Mesangial cell (primary cell): ENCODE measurements around a stretch of chr20.

- RAMPAGE, long total RNA, result no peak
Observed at GRCh38 chr20:63869000-63869524, 4.0 kb downstream of the TPD52L2 start.

DNA sequence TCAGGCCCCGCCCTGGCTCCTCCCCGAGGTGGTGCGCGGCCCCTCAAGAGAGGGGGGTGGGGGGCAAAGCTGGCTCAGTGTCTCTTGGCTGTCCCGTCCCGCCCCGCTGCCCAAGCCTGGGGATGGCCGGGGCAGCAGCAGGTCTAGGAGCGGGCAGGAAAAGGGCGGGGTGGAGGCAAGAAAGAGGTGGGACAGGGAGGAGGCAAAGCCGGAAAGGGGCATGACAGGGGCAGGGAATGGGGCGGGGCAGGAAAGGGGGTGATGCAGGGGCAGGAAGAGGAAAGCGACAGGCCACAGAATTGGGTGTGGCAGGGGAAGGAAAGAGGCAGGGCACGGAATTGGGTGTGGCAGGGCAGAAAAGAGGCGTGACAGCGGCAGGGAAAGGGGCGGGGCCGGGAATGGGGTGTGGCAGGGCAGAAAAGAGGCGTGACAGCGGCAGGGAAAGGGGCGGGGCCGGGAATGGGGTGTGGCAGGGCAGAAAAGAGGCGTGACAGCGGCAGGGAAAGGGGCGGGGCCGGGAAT is 14.5 kb downstream of the UCKL1 start:
- RAMPAGE, long total RNA, result no peak

DNA sequence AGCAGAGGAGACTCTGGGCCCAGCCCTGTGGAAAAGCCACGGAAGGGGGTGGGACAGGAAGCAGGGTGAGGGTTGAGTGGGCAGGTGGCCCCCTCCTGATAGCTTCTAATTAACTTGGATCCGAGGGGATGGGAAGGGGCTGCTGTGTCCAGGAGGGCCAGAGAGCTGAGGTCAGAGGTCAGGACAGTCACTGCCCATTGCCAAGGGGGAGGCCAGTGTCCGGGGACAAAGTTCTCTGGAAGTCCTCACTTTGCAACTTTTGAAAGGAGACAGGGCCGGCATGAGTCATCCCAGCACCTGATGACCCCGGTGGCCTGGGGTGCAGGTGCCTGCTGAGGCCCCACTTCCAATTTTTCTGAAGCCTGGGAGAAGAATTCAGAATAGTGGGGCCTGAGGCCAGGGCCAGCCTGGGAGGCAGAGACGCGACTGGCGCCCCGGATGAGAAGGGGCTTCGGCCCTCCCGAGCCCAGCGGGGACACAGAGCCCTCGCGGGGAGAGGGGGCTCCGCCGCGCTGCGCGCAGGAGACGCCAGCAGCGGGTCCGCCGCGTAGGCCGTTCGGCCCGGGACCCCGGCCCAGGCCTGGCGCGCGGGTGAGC is 752 bp downstream of the ZNF512B start:
- RAMPAGE, long total RNA, result no peak

DNA sequence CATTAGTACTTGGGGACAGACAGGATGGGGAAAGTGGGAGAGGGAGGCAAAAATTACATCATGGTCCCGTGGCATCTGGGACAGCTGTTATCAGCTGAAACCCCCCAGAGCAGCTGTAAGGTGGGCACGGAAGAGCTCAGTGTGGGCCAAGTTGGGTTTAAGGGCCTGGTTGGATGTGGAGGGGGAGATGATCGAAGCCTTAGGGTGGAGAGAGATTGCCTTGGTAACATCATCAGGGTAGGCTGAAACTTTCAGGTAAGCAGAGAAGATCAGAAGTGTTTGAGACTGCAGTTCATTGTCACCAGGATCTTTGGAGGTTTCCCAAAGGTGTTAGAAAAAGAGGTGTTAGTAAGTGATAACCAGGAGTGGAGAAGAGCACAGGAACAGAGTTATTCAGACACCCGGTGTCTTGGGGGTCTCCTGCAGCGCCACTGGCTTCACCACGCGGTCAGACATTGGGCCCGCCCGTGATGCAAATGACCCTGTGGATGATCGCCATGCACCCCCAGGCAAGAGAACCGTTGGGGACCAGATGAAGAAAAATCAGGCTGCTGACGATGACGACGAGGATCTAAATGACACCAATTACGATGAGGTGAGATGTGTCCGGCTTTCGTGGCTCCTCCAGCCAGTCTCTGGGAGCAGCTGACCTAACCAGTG is 1.8 kb downstream of the PRPF6 start:
- RAMPAGE, long total RNA, result no peak

DNA sequence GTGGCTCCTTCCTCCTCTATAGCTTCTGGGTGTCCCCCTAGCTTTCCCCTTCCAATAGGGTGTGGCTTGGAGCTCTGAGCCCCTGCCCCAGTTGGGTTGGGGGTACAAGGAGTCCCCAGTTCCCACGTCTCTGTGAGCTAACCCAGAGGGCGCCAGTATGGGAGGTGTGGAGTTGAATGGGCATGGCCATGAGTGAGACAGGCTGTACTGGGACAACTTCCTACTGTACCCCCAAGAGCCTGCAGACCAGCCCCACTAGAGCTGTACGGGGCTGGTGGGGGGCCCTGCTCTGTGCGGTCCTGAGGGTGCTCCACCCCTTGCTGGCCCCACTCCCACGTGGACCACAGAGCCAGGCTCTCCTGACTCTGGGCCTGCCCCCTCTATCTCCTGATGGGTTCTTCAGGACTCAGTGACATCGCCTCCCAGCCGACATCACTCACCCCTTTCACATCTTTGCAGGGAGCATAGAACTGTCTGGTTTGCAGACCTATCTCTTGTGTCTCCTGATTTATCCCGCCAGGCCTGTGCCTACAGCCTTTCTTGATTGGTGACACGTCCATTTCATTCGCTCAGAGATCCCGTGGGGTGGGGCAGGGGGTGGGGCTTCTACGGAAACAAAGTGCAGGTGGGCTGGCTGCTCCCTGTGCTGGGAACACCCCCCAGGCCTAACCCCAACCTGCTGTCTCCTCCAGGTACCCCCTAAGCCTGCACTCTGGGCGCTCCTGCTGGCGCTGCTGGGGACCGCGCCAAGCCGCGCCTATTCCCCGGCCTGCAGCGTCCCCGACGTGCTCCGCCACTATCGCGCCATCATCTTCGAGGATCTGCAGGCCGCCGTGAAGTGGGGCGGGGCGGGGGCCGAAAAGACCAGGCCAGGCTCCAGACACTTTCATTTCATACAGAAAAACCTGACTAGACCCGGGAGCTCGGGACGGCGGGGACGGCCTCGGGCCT is 1.5 kb downstream of the C20orf204 start:
- RAMPAGE, long total RNA, result no peak

DNA sequence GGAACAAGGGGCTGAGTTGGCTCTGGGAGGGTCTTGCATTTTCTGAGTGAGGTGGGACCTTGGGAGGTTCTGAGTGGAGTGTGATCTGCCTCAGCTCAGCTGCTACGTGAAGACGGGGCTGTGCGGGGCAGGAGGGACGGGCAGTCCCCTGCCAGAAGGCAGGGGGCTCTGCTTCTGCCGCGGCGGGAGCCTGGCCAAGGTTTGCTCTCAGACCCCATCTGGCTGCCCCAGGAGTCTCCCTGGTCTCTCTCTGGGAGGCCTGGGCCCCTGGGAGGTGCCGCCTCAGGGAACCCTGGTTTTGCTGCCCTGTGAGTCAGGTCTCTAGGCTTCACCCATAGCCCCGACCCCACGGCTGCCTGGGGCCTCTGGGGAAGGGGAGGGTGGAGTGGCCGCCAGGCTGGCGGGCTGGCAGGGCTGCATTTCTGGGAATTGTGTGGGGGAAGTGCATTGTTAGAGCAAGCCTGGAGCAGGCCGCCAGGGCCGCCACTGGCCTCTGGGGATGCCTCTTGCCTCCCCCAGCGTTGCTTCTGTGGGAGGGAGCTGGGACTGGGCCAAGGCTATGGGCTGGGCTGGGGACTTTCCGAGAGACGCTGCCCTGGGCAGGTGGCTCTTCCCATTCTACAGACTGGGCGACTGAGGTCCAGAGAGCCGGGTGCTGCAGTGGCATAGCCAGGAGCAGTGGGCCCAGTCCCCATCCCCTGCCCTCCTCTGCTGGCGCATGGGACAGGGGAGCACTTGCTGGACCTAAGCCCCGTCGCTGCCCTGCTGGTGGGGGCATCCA is 6.4 kb upstream of the SOX18 start:
- RAMPAGE, long total RNA, result no peak

DNA sequence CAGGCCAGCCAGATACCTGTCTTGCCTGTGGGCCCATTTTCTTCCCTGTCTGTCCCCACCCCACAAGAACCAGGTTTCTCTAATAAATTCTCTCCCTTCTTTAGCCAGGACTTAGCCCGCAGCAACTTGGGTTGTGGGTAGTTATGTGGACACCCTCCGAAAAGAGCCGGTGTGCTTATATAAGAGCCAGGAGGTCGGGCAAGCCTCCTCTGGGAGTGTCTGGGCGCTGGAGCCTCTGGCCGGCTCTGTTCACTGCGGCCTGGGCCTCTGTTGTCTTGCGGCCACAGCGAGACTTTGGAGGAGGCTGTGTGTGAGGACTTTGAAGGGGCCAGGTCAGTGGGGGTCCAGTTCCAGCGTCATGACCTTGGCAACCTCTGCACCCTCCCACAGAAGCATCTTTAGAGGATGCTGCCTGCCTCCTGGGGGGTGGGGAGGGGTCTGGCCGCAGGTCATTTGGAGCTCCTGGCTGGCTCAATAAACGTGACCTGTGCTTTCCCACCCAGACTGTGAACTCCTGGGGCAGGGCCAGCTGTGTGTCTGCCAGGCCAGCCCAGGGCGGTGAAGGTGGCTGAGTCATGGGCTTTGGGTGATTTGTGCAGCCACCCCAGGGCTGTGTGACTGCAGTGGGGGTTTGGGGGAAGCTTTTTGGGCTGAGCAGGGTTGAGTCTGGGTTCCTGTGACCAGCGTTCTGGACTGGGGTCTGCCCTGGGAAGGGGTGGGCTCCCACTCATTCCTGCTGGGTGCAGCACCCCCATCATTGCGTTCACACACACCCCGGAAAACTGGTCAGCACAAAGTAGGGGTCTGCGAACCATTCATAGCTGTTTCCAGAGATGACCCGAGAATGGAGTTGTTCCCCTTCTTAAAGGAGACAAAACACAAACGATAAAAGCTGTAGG is 1.3 kb downstream of the TCEA2 start:
- RAMPAGE, long total RNA, result no peak

DNA sequence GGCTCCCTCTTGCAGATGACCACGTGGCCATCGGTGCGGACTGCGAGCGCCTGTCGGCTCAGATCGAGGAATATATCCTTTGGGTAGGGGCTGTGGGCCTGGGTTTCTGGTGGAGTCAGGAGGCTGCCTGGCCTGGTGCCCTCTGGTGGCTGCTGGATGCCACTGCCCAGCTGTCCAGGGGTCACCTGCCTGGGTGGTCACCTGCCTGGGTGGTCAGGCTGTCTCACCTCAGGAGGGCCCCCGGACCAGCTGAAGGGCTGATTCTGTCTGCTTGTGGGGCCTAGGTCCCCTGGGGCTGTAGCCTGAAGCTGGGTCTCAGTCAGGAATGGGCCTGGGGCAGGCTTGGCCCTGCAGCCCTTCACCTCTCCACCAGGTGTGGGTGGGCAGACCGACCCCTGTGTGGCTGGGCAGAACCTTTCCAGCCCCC is 6.8 kb downstream of the TCEA2 start:
- RAMPAGE, long total RNA, result no peak